Subcutaneous preadipocyte (primary cell): ENCODE results near the gene FAM170A.

GRCh38 chr5:119071539-119072007 lies 686 bp downstream of the DMXL1 start:
- CAGE, long polyA plus RNA = no peak

DNA sequence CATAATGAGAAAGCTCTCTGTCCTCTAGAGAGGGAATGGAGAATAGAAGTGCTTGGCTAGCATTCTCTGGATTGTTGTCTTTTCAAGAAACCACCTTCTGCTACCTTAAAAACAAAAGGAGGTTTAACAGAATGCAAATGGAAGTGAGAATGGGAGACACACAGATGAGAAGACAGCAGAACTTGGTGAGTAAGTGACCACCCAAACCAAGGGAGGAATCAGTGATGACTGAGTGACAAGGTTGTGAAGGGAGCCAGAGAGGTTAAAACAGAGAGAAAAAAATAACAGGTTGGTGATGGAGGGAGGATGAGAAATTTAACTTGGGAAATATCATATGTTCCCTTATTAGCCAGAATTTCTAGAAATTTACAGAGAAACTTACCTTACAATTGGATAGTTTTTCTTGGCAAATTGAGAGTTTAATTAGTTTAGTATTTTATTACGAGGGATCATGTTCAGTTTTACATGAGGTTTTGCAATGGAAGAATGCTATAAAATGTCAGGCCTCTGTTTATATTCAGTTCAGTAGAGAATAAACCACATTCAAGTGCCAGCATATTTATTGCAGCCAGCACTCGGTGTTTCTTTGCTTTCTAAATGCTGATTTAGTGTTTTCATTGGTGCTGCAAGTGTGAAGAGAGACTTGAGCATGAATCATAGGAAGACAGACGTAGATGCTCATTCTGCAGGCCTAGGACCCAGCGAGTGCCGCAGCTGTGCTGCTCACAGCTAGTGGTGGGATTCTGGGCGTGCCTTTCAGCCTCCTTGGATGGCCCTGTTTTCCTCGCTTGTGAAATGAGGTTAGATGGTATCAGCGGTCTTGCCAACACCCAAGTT lies 27.2 kb upstream of the TNFAIP8 start:
- CAGE, long polyA plus RNA = no peak

- CAGE, long polyA plus RNA = no peak
Observed at GRCh38 chr5:119346921-119347581, 8.8 kb upstream of the TNFAIP8 start.

DNA sequence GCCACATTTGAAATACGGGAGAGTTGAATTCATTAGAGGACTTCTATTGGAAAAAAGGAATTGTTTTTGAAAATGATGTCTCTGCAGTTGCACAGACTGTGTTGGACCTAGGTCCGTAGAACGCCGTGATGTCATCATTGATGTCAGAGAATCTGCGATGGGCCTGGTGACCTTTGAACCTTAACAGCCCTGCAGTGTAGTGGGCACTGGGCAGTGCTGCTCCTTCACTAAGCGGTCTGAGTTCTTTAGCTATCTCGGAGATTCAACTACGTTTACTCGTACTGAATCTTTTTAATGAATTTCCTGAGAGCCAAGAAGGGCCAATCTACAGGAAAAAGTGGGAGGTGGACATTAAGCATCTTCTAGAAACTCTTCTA lies at the start of gene FAM170A:
FAM170A (plus strand) TSS at position 176 of the 377 bp plus-strand sequence.
- CAGE, long polyA plus RNA = no peak

DNA sequence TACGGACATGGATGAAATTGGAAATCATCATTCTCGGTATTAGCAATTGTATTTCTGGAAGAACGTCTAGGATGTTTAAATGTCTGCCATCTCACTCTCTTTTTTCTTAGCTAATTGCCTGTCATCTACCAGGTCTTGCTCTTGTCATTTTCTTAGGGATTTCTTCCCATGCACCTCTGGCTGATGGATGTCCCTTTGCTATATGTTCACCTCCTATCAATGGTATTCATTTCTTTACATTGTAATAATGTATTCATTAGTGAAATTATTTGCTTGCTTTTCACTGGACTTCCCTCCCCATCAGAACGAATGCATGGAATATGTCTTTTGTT lies 539.7 kb upstream of the FTMT start:
- CAGE, long polyA plus RNA = no peak

DNA sequence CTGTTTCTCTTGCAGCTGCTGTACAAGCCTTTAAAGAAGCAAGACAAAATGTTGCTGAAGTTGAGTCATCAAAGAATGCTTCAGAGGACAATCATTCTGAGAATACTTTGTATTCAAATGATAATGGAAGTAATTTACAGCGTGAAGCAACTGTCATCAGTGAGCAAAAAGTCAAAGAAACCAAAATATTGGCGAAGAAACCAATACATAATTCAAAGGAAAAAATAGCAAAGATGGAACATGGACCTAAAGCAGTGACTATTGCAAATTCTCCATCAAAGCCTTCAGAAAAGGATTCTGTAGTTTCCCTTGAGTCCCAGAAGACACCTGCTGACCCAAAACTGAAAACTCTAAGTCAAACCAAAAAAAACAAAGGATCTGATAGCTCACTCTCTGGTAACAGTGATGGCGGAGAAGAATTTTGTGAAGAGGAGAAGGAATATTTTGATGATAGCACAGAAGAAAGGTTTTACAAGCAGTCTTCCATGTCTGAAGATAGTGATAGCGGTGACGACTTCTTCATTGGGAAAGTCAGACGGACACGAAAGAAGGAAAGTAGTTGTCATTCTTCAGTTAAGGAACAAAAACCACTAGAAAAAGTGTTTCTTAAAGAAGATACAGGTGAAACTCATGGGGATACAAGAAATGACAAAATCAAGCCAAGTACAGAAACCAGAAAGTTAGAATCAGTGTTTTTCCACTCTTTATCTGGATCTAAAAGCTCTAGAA lies 57.8 kb downstream of the LOX start:
- CAGE, long polyA plus RNA = no peak

DNA sequence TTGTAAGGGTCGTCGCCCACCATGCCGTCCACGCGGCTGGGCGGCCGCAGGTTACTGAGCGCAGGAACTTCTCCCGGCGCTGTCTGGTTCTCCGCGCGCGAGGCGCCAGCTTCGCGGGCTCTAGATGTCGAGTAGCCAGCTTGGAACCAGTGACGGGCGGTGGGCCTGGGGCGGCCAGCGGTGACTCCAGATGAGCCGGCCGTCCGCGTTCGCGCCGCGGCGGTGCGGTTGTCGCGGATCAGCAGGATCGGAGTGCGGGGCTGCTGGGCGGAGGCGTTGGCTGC lies 649 bp downstream of the LOX start:
- CAGE, long polyA plus RNA = no peak

DNA sequence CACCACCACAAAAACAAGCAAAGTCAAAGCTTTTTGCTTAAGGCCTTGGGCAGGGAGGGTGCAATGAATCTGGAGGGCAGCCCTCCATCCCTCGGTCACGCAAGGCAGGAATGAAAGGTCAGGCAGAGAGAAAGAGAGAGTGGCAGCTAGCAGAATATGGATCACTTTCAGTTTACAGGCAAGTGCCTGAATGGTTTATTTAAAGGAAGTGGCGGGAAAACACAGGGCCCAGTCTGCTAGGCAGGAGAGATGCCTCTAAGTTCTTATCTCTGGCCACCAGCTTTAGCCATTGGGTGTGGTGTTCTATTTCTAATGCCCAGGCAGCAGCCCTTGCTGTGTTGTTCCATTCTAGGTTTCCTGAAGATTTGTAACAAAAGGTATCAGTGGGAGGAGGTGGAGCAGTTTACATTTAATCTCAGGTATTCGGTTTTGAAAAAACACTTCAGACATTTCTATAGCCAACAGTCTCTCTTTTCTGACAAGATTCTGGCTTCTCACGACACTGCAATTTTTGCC lies 16.1 kb upstream of the ZNF474 start:
- CAGE, long polyA plus RNA = no peak

GRCh38 chr5:122126149-122126777 lies 3.1 kb upstream of the ZNF474 start:
- CAGE, long polyA plus RNA = no peak

DNA sequence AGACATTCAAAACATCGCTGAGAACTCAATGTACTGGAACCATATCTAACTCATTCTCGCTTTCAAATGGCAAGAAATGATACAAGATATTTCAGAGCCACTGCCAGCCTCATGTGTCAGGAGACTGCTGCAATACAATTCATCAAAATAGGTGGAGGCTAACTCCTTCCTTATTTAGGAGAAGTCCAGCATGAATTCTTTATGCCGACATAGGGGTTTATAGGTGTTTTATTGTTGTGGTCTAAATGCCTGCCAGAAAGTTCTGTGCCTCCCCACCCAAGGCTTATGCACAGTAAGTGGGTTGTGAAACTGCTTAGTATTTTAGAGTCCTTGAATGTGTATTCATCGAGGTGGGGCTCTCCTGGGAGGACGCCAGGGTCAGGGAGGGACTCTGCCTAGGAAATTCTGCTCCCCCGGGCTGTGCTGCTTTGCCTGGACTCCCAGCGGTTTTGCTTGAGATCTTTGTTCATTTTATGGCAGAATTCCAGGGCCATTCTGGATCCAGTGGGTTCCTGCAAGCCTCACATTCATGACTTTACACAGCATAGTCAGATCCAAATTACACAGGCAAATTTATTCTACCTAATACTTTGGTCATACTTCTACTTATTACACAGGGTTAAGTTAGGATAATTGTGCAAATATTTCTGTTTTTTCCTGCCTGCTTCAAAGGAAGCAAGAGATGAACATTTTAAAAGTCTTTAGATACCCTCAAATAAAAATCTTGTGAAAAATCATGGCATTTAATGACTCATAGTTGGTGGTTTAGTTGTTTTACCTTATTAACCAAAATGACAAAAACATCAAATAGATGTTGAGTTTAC lies 23.5 kb downstream of the ENSG00000250803 start:
- CAGE, long polyA plus RNA = no peak

GRCh38 chr5:122862777-122863577 lies 17.6 kb downstream of the SNX24 start:
- CAGE, long polyA plus RNA = no peak

DNA sequence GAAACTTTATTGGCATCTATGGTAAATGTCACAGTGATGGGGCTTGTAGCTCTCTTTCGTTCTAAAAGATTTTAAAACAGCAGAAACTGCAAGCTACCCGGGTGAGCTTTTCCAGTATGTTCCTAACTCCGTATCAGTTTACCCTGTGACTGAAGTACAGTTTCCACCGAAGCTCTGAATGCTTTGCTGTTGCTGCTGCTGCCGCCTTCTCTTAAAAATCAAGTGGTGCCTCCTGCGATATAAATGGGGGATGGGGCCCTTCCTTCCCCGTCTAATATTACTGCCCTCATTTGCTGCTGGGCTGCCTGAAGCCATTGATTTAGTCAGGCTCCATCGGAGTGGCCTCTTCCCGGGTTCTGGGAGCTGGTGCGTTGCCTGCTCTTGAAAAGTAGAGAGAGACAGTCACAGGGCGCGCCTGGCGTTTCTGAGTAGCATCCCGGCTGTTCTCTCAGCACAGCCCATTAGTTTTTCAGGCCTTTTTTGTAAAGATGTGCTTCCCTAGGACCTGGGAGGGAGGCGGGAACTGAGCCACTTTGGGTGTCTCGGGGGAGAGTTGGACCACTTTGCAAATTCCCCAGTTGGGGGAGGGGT lies 4.4 kb downstream of the PRDM6 start:
- CAGE, long polyA plus RNA = no peak

- CAGE, long polyA plus RNA = no peak
Observed at GRCh38 chr5:123094059-123094495, 5.0 kb downstream of the PRDM6 start.

GRCh38 chr5:123603356-123604125 lies 91.6 kb downstream of the CSNK1G3 start:
- CAGE, long polyA plus RNA = no peak

- CAGE, long polyA plus RNA = no peak
Observed at GRCh38 chr5:123609357-123610139, 97.6 kb downstream of the CSNK1G3 start.

DNA sequence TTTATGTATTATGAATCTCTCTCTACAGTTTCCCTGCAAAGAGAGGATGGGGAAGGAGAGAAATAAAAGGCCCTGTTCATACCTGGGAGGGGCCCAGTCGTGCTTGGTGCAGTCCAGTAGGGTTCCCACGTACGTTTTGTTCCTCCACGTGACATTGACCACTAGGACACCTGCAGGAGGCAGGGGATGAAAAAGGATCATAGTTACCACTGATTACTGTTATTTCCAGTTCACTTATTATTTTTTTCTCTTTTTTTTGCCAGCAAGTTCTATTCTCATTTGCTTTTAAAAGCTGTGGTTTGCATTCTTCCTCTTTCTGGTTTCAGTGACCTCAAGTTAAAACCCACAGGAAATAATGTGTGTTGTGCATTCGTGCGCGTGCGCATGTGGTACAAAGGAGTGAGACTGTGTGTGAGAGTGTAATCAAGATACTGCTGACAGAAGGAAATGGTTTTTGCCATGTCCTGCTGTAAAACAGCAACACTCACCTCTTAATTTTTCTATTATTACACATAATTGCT lies 96.9 kb downstream of the ZNF608 start:
- CAGE, long polyA plus RNA = no peak

- CAGE, long polyA plus RNA = no peak
Observed at GRCh38 chr5:124661094-124661904, 85.1 kb downstream of the ZNF608 start.

DNA sequence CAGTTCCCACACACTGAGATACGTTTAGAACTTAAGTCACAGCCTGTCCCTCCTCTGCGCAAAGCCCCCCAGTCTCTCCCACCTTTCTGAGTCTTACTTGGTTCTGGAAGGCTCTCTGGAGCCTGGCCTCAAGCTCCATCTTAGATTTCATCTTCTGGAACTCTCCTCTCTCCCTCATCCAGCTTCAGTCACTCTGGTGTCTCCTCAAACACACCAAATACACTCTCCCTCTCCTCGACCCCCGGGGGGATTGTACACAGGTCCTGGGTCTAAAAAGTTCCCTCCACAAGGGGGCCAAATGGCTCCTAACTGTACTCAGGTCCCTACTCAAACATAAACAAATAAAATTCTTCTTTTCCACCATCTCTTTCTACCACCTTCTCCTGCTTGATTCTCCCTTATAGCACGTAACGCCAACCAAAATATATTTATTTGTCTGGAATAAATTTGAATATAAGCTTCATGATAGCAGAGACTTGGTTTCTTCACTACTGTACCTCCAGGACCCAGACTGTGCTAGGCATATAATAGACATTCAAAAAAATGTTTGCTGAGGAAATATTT lies 21.5 kb downstream of the ZNF608 start:
- CAGE, long polyA plus RNA = no peak

- CAGE, long polyA plus RNA = no peak
Observed at GRCh38 chr5:124743934-124744278, 2.5 kb downstream of the ZNF608 start.

DNA sequence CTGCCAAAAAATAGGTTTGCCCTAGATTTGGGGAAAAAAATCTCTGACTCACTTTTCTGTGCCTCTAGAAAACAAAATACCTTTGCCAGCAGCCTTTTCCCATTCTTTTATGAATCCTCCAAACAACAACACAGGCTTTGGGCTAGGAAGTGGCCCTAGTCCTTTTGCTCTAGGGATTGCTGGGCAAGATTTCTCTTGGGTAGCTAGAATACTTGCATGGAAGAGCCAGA lies 37.4 kb upstream of the ZNF608 start:
- CAGE, long polyA plus RNA = no peak